ENCODE measurements around the genes PURA, HBEGF and CD14.

DNA sequence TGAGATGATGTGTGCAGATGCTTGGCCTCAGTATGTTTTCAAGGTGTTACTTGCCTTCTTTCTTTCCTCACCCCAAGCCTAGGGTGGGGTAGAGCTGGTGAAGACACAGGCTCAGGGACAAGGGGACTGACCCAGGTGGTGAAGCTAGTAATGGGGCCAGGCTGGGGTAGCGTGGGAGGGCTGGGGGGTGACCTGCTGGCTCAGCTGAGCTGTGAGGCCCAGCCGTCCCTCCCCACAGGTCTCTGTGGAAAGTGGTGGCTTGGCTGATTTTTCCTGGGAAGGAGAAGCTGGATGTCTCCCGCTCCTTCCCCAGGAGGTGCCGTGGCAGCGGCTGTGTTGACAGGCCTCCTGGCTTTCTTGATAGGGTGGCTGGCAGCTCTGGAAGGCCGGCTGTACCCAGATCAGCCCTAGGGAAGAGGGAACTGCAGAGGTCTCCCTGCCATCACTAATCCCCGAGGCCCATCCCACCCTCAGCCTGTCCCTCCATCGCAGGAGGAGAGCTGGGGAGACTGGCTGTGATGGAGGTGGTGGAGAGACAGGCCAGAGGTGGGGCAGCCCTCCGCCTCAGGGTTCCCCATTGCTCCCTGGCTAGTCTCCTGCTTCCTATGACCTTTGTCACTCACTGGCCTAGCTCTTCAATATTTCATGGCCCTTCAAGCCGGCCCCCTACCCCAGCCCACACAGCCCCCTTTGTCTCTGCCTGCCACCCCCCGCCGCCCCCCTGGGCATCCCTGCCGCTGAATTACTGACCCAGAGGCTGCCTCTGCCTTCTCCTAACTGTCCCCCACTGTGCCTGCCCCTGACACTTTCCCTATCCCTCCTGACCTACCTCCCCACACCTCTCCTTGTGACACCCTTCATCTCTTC, 6.8 kb downstream of the CXXC5 start:
- RRBS, result no CpG with 5 or more reads among the region's 13 CpGs

DNA sequence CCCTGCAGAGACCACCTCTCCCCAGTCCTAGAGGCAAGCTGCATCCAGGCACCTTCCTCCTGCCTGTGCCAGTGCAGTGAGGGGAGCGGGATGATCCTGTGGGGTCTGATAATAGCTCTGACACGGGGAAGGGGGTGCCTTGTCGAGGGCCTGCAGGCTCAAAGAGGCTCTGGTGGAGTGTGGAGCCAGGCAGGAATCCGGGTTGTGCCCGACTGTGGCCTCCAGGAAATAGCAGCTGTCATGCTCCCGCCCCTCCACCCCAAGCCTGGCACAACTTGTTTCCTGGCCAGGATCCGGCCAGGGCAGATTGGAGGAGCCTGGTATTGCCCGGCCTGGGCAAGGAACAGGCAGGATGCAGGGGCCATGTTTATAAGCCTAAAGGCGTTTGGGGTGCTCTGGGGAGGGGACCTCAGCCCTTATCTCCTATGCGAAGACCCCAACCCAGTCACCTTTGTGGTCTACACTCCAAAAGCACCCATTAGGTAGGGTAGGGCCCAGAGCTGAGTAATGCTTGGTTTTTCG, 12.0 kb downstream of the CXXC5 start:
- RRBS, result no CpG with 5 or more reads among the region's 11 CpGs

- RRBS, result 1% methylated on average over 11 of the region's 53 CpGs
These were observed 19.8 kb downstream of the CXXC5 start for GRCh38 chr5:139667619-139668662.

GRCh38 chr5:139673881-139674344, 25.8 kb downstream of the CXXC5 start:
- RRBS, result no CpG with 5 or more reads among the region's 6 CpGs

GRCh38 chr5:139740349-139740765, 55.3 kb upstream of the PSD2 start:
- RRBS, result no CpG with 5 or more reads among the region's 16 CpGs

- RRBS, result no CpG with 5 or more reads among the region's 15 CpGs
These were observed 60.8 kb downstream of the NRG2 start for GRCh38 chr5:139982157-139982904.

GRCh38 chr5:140041617-140042517, 1.2 kb downstream of the NRG2 start:
- RRBS, result no CpG with 5 or more reads among the region's 38 CpGs

- RRBS, result no CpG with 5 or more reads among the region's 37 CpGs
These were observed 1.1 kb upstream of the PURA start for GRCh38 chr5:140112522-140113529.

DNA sequence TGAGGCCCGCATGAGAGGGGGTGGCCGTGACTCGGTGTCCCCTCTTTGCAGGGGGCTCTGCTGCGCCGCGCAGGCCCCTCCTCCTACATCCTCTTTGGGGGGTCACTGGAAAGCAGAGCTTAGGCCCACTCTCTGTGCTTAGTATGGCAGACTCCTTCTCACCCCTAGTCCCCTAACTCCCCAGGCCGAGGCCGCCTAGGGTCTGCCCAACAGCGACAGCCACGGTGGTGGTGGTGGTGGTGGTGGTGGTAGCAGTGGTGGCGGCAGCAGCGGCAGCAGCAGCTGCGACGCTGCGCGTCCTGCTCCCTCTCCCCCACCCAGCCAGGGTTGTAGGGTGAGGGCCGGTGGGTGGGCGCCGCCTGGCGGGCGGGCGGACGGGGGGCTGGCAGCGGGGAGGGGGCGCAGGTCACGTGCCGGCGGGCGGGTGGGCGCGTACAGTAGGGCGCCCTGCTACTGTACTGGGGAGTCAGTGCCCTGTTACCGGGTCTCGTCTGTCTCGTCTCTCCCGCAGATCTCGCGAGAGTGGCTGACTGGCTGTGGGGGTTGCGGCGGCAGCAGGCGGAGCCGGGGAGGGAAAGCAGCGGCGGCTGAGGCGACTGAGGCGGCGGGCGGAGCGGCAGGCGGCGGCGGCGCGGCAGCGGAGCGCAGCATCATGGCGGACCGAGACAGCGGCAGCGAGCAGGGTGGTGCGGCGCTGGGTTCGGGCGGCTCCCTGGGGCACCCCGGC, at the start of gene PURA:
Gene PURA (plus strand): TSS at position 580 of the 727 bp plus-strand sequence.
- RRBS, result 2% methylated on average over 25 of the region's 65 CpGs

DNA sequence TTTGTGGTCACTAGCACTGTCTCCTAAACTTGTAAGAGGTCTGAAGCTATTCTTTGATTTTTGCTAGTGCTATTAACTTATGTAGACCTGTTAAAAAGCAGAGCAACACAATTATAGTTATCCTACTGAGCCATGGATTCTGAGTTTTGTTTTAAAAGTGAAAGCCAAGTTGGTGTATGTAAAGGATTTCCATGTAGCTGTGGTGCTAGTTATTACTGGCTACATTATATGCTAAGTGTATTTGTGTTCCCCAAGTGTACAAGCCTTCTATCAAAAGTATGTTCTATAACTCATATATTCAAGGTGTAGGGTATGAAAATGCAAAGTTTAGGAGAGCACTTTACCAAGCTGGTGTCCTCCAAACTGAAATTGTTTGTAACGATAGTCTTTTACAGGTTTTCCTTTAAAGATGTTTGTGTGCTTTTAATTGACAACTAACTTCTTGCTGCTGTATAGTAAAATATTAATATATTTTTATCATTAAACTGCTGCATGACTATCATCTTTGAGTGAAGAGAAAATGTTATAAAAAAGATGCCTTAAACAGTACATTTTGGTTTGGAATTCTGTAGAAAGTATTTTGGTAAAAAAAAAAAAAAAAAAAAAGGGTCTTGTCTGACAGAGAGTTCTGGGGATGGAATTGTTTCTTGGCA, 2.5 kb downstream of the PURA start:
- RRBS, result no CpG with 5 or more reads among the region's 1 CpG

GRCh38 chr5:140165664-140166195, 9.3 kb upstream of the CYSTM1 start:
- RRBS, result no CpG with 5 or more reads among the region's 4 CpGs

DNA sequence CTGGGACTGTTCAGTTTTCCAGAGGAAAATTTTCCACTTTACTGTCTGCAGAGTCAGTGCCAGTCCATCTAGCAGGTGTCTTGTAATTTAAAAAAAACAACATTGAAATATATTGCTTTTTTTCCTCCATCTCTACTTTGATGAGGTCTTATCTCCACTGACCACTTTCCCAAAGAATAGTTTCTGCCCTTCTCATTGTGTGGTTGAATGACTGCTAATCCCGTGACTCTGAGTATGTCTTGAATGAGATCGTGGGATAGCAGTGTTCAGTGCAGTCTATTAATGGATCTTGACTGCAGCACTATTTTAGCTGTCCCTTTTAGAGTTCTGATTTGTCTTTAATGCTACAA, 15.5 kb downstream of the CYSTM1 start:
- RRBS, result no CpG with 5 or more reads among the region's 2 CpGs

DNA sequence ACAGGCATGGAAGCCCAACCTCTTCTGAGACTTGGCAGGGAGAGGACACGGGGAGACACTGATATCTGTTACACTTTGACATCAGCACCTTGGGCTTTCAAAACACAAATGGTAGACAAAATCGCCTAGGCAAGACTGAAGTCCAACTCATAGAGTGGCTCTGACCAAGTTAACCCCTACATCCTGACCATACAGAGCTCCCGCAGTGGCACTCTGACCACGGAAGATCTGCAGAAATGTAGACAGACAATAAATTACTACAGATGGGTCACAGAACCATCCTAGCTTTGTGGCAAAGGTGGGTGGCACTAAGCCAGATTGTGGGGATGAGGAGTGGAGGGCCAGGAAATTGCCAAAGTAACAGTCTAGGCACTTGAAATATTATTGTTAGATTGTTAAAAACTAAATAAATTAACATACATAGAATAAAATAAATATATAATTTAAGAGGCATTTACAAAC, 13.1 kb downstream of the HBEGF start:
- RRBS, result no CpG with 5 or more reads among the region's 4 CpGs

DNA sequence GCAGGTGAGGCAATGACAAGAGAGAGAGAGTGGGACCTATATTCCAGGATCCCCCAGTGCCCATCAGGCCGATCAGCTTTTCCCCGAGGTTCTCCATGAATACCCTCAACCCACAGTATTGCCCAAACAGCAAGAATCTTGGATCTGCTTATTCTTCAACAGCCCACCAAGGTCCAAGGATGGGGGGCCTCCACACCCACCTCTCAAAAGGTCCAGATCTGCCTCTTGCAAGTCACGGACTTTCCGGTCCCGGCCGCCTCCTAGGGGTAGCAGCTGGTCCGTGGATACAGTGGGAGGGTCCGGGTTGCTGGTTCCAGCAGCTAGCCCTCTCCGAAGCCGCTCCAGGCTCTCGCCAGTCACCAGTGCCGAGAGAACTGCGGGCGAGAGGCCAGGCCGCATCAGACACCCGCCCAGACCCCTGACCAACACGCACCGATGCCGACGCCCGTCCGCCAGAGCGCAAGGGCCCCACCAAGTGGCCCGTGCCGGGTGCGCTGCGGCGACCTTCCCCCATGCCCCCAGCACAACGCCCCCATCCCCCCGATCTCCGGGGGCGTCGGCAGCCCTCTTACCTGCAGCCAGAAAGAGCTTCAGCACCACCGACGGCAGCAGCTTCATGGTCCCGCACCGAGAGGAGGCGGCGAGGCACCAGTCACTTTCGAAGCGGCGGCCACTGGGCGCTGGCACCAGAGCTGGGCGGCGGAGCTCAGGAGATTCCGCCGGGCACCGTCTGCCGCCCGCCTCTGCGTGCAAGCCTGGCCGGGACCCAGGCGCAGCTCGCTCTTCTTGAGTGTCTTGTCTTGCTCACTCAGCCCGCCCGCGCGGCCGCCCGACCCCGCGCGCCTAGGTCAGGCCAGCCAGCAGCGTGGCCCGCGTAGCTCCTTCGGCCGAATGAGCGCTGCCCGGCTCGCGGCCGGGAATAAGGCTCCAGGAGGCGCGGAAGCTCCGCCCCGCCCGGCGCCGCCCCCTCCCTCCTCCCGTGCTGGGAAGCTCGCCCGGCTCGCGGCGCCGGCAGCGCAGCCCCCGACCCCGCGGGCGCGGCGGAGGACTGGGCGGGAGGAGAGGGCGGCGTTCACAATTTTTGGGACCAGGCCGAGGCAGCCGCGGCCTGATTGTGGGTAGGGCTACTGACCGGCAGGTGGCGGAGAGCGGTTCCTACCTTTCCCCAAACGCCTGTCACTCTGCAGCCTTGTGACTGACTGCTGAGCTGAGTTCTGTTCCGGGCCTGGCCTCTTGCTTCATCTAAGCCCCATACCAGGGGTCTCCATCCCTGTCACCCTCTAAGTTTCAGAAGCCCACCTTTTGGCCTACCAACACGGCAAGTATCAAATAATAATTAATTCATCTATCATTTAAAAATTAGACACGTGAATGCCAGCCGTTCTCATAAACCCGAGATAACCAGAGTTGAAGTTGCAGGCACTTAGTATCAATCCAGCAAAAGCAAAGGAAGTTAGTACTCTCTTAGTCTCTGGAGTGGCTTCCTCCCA, at the start of gene HBEGF:
Gene HBEGF (minus strand): TSS at position 893 of the 1,490 bp plus-strand sequence.
- RRBS, result 4% methylated on average over 29 of the region's 109 CpGs

GRCh38 chr5:140486526-140487102, 60.8 kb upstream of the EIF4EBP3 start:
- RRBS, result no CpG with 5 or more reads among the region's 4 CpGs

DNA sequence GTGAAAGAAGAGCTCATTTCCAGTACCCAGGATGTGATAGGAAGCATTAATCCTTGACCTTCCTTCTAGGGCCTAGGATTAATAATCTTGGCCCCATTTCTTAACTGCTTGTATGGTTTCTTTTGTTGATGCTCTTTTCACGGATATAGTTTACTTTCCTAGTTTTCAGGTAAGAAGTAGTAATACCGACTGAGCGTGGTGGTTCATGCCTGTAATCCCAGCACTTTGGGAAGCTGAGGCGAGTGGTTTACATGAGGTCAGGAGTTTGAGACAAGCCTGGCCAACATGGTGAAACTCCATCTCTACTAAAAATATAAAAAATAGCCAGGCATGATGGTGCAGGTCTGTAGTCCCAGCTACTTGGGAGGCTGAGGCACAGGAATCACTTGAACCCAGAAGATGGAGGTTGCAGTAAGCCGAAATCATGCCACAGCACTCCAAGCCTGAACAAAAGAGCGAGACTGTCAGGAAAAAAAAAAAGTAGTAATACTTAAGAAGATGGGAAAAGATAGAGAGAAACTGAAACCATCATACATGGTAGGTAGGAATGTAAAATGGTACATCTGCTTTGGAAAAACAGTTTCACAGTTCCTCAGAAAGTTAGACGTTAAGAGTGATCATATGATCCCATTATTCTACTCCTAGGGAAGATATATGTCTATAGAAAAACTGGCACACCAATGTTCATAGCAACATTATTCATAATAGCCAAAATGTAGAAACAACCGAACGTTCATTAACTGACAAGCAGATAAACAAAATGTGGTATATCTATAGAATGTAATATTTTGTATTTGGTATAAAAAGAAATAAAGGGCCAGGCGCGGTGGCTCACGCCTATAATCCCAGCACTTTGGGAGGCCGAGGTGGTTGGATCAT, 16.1 kb upstream of the EIF4EBP3 start:
- RRBS, result no CpG with 5 or more reads among the region's 13 CpGs

DNA sequence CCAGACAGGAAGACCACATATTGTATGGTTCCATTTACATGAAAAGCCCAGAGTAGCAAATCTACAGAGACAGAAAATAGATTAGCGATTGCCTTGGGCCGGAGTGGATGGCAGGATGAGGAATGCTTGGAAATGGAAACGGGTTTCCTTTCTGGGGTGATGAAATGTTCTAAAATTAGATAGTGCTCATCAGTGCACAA, 23.6 kb downstream of the SLC35A4 start:
- RRBS, result no CpG with 5 or more reads among the region's 3 CpGs

DNA sequence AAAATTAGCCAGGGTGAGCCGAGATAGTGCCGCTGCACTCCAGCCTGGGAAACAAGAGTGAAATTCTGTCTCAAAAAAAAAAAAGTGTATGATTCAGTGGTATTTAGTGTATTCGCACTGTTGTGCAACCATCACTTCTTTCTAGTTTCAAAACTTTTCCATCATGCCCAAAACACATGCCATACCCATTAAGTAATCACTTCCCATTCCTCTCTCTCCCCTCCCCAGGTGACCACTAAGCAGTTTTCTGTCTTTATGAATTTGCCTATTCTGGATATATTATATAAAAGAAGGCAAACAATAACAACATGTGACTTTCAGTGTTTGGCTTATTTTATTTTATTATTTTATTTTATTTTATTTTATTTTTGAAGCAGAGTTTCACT, 30.0 kb downstream of the CD14 start:
- RRBS, result no CpG with 5 or more reads among the region's 3 CpGs

DNA sequence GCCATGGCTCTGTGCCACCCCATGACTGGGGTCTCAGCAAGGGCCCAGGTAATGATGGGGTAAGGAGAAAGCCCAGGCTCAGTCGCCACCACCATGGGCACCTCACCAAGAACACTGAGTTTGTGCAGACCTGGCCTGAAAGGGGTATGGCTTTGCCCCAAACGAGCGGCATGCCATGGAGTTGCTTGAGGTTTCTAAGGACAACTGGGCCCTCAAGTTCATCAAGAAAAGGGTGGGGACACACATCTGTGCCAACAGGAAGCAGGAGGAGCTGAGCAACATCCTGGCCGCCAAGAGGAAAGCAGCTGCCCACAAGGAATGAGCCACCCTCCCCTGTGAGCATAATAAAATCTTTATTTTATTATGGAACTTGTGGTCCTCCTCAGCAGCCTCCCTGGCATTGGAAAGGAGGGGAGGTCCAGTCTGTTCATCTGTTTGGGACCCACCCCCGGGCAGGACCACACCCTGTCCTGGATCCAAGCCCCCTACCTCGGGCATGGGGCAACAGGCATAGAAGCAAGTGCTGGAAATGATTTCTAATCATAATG, 23.8 kb downstream of the CD14 start:
- RRBS, result no CpG with 5 or more reads among the region's 6 CpGs

DNA sequence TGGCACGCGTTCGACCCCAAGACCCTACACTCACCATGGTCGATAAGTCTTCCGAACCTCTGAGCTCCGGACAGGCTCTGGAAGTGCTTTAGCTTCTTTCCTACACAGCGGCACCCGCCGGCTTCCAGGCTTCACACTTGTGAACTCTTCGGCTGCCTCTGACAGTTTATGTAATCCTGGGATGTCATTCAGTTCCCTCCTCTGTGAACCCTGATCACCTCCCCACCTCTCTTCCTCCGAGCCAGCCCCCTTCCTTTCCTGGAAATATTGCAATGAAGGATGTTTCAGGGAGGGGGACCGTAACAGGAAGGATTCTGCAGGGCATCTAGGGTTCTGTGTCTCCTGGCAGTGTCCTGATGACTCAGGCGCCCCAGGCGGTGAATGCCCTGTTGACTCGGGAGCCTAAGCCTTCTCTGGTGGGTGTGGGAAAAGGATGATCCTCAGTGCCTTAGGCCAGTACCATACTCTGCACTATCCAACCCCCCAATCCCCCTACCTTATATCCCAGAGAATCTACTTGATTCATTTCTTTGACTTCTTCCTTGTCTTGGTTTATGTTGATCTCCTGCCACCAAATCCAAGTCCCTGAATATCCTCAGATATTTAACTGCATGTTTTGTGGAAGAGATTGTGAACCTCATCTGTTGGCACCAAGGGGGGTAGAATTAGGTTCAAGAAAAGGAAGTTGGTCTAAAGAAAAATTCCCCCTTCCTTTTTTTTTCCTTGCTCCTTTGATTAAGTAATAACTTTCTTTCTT, at the start of gene CD14:
Gene CD14 (minus strand): TSS at position 141 of the 757 bp plus-strand sequence.
- RRBS, result no CpG with 5 or more reads among the region's 15 CpGs

Measured in GM12892 (cell line).